SK-N-MC (cell line): Measurements from ENCODE around the gene CPA2.

GRCh38 chr7:130178318-130178564 lies 27.0 kb downstream of the TMEM209 start:
- RRBS: no CpG with 5 or more reads among the region's 3 CpGs

GRCh38 chr7:130266430-130267030 lies at the start of gene CPA2:
CPA2 (plus strand) TSS chr7:130266863.
- RRBS: no CpG with 5 or more reads among the region's 2 CpGs

- RRBS: no CpG with 5 or more reads among the region's 6 CpGs
Observed at GRCh38 chr7:130430692-130431209, 10.1 kb downstream of the CEP41 start.

- RRBS: no CpG with 5 or more reads among the region's 9 CpGs
Observed at GRCh38 chr7:130441535-130442066, 785 bp upstream of the CEP41 start.

DNA sequence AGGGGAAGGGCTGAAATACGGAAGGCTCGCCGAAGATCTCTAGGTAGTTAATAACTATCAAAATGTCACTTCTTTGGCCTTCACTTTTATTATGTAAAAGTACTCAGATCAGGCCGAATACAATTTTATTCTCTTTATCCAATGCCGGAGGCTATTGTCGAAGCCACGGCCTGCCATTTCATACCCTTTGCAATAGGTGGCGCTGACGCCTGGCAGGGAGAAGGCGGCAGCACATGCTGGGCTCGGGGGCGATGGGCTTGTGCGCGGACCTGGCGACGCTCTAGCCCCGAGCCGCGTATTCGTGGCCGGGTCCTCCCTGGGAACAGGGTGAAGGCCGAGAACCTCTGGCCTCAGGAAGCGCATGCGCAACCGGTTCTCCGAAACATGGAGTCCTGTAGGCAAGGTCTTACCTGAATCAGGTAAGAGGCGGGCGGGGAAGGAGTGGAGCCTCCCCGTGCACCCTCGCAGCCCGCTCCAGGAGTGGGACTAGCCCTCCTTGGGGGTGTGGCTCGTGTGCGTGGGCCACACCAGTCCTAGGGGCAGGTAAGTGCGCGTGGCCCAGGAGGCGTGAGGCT lies 5.8 kb upstream of the MEST start:
- RRBS: 96% methylated on average over 5 of the region's 36 CpGs

GRCh38 chr7:130510021-130510700 lies 18.3 kb downstream of the MEST start:
- RRBS: no CpG with 5 or more reads among the region's 2 CpGs

- RRBS: no CpG with 5 or more reads among the region's 7 CpGs
Observed at GRCh38 chr7:130513961-130514987, 22.4 kb downstream of the MEST start.

- RRBS: no CpG with 5 or more reads among the region's 15 CpGs
Observed at GRCh38 chr7:130532378-130533200, 40.7 kb downstream of the MEST start.

DNA sequence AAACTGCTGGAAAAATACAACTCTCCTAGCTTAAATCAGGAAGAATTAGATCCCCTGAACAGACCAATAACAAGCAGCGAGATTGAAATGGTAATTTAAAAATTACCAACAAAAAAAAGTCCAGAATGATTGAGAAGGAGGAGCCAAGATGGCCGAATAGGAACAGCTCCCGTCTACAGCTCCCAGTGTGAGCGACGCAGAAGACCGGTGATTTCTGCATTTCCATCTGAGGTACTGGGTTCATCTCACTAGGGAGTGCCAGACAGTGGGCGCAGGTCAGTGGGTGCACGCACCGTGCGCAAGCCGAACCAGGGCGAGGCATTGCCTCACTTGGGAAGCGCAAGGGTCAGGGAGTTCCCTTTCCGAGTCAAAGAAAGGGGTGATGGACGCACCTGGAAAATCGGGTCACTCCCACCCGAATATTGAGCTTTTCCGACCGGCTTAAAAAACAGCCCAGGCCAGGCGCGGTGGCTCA lies 85.2 kb downstream of the MEST start:
- RRBS: no CpG with 5 or more reads among the region's 21 CpGs

DNA sequence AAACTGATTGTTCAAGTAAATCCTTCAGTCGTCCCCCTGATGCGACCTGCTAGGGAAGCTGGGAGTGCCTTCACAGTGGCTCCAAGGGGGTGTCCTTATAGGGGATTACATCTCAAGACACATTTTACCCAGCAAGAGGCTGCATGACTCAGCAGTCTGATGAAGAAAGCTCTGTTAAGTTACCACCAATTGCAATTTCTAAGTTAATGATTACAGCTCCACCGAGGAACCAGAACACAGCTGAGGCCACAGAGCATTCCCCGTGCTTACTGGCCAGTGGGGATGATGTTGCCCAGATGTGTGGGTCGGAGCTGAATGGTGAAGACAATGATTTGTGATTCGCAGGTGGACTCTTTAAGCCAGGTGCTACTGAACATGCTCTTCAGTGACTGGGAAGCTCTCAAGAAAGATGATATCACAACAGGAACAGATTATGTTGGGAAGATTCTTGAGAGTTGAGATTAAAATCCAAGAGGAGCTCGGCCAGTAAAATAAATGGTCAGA lies 151.1 kb upstream of the KLF14 start:
- RRBS: no CpG with 5 or more reads among the region's 7 CpGs

DNA sequence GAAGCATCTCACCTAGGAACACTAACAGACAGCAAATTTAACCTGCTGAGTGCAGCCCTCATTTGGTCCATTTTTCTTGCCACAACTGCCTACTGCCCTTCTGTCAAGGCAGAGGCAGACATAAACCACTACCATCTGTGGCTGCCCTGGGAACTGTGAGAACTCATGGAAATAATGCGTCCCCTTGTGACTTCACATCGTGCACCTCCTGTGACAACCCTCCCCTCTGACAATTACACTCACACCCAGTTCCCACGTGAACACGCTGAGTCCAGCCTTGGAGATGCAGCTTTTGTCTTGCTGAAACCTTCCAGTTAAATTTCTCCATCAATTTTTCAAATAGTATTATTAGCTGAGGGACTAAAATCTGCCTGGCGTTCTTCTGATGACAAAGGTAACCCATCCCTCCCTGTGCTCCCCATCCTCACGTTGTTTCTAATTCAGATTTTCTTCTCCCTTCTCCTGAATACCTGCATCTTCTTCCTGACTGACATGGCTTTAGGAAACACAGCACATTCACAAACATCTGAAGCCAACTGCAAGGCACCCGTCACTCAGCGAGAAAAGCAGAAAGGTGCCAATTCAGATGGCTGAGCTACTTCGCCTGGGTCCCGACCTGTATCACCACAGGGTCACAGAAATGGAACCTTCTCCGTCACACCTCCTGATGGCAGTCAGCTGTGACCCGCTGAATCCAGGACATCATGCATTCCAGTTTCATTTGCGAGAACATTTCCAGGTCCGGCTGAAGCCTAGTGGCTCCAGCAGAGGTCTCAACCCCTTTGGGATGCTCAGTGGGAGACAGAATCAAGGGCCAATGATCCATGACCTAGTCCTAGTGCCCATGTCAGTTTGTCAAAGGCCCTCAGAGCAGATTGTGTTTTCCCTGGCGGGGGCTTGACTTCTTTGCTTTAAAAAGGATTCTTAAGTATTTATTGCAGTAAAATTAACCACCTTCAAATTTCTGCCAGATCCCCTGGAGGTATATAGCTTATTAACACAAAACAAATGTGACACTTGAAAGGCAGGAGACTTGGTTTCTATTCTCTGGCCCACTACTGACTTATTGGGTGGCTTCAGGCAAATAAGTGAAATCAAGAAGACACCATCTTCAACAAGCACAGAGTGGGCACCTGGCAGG lies 193.4 kb upstream of the KLF14 start:
- RRBS: no CpG with 5 or more reads among the region's 15 CpGs

GRCh38 chr7:130935433-130936199 lies 201.6 kb upstream of the KLF14 start:
- RRBS: no CpG with 5 or more reads among the region's 13 CpGs

GRCh38 chr7:130941297-130942108 lies 207.5 kb upstream of the KLF14 start:
- RRBS: no CpG with 5 or more reads among the region's 20 CpGs

DNA sequence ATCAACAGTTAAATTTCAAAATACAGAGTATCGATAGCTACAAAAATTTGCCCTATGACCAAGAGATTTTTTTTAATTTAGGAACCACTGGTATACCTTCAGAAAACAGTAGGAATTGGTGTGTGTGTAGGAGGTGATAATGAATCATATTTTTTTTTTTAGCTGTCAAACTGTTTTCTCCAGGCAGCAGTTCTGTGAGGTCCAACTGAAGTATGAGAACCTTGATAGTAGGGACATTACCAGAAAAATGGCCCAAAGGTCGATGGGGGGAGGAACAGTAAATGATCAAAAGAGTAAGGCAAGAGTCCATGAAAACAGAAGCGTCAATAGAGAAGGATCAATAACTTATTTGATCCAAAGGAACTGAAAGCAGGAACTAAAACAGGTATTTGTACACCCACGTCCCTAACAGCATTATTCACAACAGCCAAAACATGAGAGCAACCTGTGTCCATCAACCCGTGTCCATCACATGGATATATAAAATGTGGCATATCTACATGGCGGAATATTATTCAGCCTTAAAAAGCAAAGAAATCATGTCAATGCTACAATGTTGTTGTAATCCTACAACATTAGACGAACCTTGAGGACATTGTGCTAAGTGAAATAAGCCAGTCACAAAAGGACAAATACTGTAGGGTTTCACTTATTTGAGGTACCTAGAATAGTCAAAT lies 213.8 kb upstream of the KLF14 start:
- RRBS: no CpG with 5 or more reads among the region's 7 CpGs

- RRBS: no CpG with 5 or more reads among the region's 19 CpGs
Observed at GRCh38 chr7:130951363-130952256, 217.6 kb upstream of the KLF14 start.

DNA sequence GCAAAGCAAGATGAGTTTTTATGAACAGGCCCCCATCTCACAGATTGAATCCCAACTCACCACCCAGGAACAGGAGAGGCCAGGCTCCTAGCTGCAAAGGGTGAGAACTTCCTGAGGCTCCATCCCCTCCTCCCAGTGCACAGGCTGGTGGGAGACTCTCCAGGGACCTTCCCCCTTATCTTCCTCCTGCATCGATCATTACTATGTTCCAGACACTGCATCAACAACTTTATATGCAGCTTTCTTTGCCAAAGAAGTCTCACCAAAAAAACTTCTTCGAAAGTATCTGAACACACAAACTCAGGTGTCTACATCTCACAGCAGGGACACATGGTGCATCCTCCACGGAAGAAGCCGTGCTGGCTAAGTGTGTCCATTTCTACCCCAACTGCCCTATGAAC lies 228.4 kb upstream of the KLF14 start:
- RRBS: no CpG with 5 or more reads among the region's 4 CpGs

- RRBS: no CpG with 5 or more reads among the region's 8 CpGs
Observed at GRCh38 chr7:131034147-131034804, 293.4 kb upstream of the MKLN1 start.

GRCh38 chr7:131055401-131056400 lies 272.0 kb upstream of the MKLN1 start:
- RRBS: no CpG with 5 or more reads among the region's 7 CpGs

GRCh38 chr7:131109188-131109507 lies 218.5 kb upstream of the MKLN1 start:
- RRBS: no CpG with 5 or more reads among the region's 3 CpGs

GRCh38 chr7:131186704-131187230 lies 140.9 kb upstream of the MKLN1 start:
- RRBS: no CpG with 5 or more reads among the region's 7 CpGs